Measurements from ENCODE around the gene DPYSL3.

DNA sequence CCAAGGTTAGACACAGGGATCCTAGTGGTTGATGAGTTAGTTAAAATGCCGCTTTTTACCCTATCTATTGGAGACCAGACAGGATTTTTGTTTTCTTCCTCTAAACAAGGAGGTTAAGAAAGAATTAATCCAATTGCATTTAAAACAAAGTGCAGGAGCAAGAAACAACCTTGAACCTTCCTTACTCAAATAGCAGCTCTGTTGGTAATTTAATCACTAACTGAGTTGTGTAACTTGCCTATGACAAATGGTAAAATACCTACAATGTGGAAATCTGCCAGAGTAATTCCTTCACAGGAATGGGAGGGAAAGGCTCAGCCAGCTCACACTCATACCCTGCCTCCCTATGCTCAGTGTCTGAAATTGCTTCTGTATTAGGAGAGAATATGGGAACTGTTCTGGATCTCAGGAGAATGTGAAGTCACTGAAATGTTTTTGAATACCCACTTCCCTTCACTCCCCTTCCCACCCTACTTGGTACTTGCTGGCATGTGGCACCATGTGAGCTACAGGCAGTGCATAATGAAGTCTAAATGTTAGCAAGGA is 103.7 kb upstream of the NR3C1 start:
- PRO-cap, result no peak
- RAMPAGE, long total RNA, result no peak
- RRBS, result no CpG with 5 or more reads among the region's 1 CpG

DNA sequence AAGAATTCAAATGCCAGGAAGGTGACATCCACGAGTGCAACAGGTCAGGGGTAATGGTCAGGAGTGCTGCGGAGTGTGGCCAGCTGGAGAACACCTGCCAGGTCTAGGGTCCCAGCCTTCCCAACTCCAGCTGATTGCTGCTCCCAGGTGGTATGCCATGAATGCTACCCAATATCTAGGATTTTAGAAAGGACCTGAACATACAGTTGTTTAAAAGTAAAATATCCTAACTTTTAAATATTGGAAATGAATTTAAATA is 617.0 kb downstream of the PRELID2 start:
- PRO-cap, result no peak
- RAMPAGE, long total RNA, result no peak
- RRBS, result no CpG with 5 or more reads among the region's 2 CpGs

GRCh38 chr5:145493134-145493634 is 342.0 kb downstream of the PRELID2 start:
- PRO-cap, result no peak
- RAMPAGE, long total RNA, result no peak
- RRBS, result no CpG with 5 or more reads among the region's 2 CpGs

DNA sequence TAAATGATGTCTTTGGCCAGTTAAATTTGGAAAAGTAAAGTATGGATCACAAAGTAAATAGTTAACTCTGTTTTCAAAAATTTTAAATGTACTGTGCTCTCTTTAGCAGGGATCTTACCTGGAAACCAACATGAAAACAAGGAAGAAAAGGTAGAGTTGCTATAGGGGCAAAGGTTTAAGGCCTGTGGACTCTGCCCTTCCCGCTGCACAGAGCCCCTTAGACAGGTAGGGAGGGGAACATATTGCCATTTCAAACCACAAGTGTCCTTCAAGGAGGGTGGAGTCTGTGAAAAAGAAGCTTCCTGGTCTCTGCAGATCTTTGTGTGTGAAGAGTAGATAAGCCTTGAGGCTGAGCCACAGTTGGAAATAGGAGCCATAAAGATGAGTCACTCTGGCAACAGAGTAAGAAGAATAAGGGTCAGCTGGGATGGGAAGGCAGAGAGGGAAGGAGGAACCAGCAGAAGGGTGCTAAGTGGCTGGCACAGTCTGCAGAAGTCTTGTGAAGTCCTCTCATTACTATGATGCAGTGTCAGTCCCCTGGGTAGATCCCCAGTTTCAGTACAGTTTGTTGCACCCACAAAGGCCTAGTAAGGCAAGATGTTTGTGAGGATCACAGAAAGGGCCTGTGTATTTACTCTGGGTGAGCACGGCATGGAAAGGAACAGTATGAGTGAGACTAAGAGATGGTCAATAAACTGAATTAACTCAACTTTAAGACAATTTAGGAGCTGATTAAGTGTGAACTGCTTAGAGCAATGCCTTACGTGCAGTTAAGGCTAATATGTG is 18.1 kb downstream of the GRXCR2 start:
- PRO-cap, result no peak
- RAMPAGE, long total RNA, result no peak
- RRBS, result no CpG with 5 or more reads among the region's 3 CpGs

GRCh38 chr5:146007219-146007768 is 70.9 kb downstream of the SH3RF2 start:
- PRO-cap, result no peak
- RAMPAGE, long total RNA, result no peak
- RRBS, result no CpG with 5 or more reads among the region's 4 CpGs

DNA sequence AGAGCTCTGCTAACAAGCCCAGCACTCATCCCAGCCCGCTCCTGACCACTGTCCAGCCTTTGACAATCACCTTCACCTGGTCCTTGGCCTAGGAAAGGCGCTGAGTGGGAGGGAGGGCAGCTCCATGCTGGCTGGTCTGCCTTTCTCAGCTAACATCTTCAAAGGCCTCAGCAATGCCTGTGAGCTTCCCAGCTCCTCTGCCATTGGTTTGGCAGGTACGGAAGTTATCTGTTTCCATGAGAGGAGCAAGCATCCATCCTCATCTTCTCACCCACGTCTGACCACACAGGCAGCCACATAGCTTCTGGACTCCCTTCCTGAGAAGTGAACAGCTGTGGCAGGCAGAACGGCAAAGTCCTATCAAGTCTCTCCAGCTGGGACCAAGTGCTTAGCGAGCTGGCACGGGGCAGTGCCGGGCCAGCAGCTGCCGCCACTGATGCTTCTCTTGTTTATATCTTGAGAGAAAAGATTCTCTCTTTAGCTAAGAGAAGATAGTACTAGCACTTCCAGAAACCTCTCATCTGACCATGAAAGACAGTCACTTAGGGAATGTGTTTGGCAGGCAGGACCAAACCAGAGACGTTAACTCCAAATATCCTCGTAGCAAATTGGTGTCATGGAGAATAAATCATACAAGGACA is 37.3 kb downstream of the PLAC8L1 start:
- PRO-cap, result no peak
- RAMPAGE, long total RNA, result no peak
- RRBS, result no CpG with 5 or more reads among the region's 11 CpGs

DNA sequence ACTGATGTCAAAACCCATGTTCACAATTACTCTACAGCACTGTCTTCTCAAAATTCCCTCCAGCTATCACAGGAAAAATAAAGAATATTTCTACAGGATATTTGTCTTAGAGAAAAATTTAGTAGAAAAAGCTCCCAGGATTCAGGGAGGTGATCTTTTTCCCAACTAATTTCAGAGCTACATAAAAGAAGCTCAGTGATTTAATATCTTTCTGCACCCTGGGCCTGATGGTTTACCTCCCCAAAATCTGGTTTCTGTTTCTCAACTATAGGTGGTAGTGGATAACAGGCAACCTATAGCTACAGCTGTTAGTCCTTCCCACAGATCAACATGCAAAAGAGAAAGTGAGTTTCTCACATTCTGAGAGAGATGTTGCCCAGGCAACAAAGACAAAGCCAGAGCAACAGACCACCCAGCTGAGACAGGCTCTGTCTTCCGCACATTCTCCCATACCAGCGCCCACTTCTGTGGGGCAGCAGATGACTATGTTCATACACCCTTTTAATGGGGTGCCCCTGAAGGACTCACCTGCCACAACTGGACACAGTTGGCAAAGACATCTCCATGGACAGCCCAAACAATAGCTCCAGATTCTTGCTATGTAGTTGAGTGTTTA is 40.7 kb upstream of the PPP2R2B start:
- PRO-cap, result no peak
- RAMPAGE, long total RNA, result no peak
- RRBS, result no CpG with 5 or more reads among the region's 2 CpGs

DNA sequence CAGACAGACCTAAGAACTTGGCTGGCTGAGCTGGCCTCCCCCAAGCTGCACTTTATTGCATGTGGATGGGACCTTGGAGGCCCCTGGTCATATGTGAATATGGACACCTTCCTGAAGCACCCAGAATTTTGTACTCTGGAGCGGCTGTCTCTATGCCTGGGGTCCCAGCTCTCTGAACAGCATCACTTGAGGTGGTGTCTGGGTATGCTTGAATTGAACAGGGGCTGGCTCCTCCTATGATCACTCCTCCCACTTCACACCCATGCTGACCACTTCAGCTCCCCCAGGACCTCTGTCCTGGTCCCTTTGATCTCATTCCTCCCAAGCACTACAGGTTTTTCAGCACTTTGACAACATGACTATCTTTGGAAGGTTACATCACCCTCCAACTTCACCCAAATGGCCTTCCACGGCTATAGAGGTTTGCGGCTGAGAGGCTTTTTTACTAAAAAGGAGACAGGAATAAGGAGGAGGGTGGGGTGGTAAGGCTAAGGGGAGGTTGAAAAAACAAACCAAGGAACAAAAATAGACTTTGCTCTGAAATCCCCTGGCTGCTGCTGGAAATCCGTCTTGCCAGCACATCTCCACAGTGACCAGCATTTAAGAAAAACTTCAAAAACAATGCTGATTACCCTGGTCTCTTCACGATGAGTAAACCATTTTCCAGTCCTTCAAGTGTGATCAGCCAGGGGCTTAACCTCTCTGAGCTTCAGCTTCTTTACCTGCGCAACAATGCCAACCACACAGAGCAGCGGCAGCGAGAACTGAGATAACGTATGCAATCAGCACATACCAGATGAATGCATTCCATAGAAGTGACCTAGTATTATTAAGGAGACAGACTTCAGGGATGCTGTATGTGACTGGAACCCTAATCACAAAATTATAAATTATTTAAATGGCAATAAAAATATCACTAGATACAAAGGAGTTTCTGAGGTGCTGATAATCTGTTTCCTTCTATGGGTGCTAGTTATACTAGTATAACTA is 102.7 kb downstream of the DPYSL3 start:
- PRO-cap, result no peak
- RAMPAGE, long total RNA, result no peak
- RRBS, result no CpG with 5 or more reads among the region's 9 CpGs

DNA sequence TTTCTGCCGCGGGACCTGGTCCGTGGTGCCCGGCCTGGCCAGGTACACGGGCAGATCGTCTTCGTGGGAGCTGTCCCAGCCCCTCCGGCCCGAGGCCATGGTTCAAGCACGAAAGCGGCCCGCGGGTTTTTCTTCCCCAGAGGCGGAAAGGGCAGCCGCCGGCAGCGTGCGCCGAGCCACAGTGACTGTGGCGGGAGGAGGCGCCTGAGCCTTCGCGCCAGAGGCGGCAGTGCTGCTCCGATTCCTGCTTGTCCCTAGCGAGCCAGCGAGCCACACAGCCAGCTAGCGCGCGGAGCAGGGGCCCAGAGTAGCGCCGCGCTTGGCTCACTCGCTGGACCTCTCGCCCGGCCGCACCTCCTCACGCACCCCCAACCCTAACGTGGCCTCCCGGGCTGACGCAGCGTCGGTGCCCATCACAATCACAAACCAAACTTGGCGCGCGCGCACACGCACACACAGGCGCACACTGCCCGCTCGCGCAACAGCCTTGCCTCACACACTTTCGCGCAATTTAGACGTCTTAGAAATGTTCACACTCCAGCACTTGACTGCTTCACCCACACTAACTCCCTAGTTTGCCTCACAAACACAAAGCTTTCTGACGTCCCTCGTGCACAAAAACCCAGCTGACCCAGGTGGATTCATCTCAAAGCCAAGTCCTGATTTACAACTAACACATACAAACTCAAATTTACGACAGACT is at the start of gene DPYSL3:
Gene DPYSL3 (minus strand): TSS at position 309 of the 703 bp plus-strand sequence.
- PRO-cap, result unidirectional peak, minus-strand start at position 187 of the sequence
- RAMPAGE, long total RNA, result no peak
- RRBS, result 3% methylated on average over 16 of the region's 58 CpGs

GRCh38 chr5:147551389-147552151 is 41.7 kb upstream of the DPYSL3 start:
- PRO-cap, result no peak
- RAMPAGE, long total RNA, result no peak
- RRBS, result no CpG with 5 or more reads among the region's 5 CpGs

GRCh38 chr5:147553774-147554088 is 43.9 kb upstream of the DPYSL3 start:
- PRO-cap, result no peak
- RAMPAGE, long total RNA, result no peak
- RRBS, result no CpG with 5 or more reads among the region's 5 CpGs

- PRO-cap, result no peak
- RAMPAGE, long total RNA, result no peak
- RRBS, result no CpG with 5 or more reads among the region's 4 CpGs
Observed at GRCh38 chr5:147963858-147964853, 57.8 kb upstream of the C5orf46 start.

- PRO-cap, result no peak
- RAMPAGE, long total RNA, result no peak
- RRBS, result no CpG with 5 or more reads among the region's 6 CpGs
Observed at GRCh38 chr5:147985540-147986004, 78.2 kb upstream of the SPINK5 start.

- PRO-cap, result no peak
- RAMPAGE, long total RNA, result no peak
- RRBS, result no CpG with 5 or more reads among the region's 7 CpGs
Observed at GRCh38 chr5:148093935-148094529, 30.3 kb downstream of the SPINK5 start.

- PRO-cap, result no peak
- RAMPAGE, long total RNA, result no peak
- RRBS, result no CpG with 5 or more reads among the region's 2 CpGs
Observed at GRCh38 chr5:148101247-148101502, 37.4 kb downstream of the SPINK5 start.

- PRO-cap, result no peak
- RAMPAGE, long total RNA, result start-site peak on the plus strand at chr5:148131249-148131272, 272 and 71 reads in 2 replicates
- RRBS, result no CpG with 5 or more reads among the region's 4 CpGs
Observed at GRCh38 chr5:148131020-148131604, 37.2 kb upstream of the SPINK14 start.

DNA sequence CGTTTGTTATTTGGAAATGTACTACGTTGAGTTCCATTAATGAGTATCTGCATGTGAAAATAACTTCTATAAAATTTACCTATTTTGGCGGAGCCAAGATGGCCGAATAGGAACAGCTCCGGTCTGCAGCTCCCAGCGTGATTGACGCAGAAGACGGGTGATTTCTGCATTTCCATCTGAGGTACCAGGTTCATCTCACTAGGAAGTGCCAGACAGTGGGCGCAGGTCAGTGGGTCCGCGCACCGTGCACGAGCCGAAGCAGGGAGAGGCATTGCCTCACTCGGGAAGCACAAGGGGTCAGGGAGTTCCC is 7.9 kb upstream of the MARCOL start:
- PRO-cap, result no peak
- RAMPAGE, long total RNA, result no peak
- RRBS, result no CpG with 5 or more reads among the region's 15 CpGs

DNA sequence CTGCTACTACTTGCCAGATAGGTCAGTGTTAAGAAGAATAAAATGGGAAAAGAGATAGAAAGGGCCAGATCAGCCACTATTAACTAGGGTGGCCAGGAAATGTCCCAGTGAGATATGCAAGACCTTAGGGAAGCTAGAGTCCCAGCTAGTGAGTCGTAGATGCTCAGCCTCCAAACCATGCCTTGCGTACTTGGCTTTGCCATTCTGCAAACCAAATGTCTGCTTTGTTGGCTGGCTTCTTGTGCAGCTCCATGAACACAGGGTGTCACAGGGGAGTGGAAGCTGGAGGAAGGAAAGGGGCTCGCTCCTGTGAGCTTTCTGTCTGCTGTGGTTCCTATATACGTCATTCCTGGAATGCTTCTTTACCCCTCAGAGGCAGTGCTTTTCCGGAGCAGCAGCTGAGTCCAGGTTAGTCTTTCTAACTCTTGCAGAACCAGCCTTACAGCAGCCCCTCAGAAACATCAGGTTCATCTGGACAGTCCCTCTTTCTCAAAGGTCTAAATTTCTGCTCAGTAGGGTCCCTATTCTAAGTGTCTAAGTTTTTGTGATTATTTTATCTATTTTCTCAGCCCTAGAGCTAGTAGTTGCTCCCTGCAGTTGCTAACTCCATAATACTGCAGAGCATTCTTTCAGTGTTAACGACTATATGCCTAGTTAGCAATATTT is 69.1 kb downstream of the FBXO38 start:
- PRO-cap, result no peak
- RAMPAGE, long total RNA, result no peak
- RRBS, result no CpG with 5 or more reads among the region's 6 CpGs

GRCh38 chr5:148465595-148466277 is 82.0 kb downstream of the FBXO38 start:
- PRO-cap, result no peak
- RAMPAGE, long total RNA, result no peak
- RRBS, result no CpG with 5 or more reads among the region's 2 CpGs

GRCh38 chr5:148665268-148665705 is 11.0 kb upstream of the HTR4 start:
- PRO-cap, result no peak
- RAMPAGE, long total RNA, result no peak
- RRBS, result no CpG with 5 or more reads among the region's 8 CpGs

Data from lung (tissue), 4 donors.